ENCODE measurements around a stretch of chr6.

DNA sequence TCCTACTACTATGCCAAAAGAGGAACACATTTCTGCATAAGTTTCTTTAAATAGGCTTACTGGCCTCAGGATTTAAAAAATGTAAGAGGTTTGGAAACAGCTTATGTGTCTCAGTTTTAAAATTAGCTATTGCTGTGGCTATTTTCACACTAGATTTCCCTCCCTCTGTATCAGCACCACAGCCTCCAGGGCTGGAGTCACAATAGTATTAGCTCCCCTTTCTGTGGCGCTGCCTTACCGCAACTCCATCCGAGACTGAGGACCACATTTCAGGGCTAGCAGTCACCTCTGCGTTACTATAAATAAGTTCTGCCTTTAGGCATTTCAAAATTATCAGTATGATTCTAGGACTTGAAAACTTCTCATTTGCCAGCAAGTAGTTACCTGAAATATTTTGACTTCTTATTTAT is 105.7 kb downstream of the GJA10 start:
- RRBS = no CpG with 5 or more reads among the region's 4 CpGs

DNA sequence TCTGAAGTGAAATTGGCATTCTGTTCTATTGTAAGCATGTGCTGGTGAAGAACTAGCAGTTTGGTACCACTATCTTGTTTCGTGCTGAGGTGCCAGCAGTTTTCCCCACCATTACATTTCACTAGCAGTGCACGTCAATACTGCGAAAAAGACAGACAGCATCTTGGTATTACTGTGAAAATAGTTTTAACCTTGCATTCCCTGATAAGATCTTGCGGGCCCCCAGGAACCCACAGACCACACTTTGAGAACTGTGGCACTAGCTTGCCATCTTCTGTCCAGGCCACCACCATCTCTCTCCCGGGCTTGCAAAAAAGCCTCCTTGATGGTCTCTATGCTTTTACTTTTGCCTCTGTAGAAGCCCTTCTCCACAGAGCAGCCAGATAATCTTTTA is 185.7 kb downstream of the BACH2 start:
- RRBS = no CpG with 5 or more reads among the region's 5 CpGs

DNA sequence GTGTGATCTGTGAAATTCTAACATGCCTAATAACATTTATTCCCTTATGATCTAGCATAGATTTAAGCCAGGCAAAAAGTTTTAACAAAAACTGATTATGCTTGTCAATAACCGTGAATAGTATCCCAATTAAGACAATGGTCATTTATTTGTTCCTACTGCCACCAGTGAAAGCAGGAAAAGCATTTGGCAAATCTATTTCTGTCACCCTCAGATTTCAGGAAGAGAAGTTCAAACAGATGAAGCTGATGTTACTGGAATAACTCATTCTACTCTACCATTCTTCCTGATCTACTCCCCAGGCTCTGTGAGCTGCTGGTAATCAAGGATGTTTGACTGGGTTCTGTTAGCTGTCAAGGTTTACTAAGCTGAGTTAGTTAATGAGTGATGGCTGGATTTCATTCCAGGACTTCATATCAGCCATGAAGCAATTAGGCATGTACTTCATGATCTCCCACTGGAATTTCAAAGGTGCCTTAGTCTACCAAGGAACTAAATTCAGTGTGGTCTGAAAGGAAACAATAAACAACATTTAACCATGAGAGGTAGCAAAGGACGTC is 113.1 kb downstream of the BACH2 start:
- RRBS = no CpG with 5 or more reads among the region's 2 CpGs

- RRBS = no CpG with 5 or more reads among the region's 2 CpGs
These were observed 63.4 kb downstream of the BACH2 start for GRCh38 chr6:90233205-90233594.

- RRBS = no CpG with 5 or more reads among the region's 9 CpGs
These were observed 62.7 kb downstream of the BACH2 start for GRCh38 chr6:90233801-90234396.

DNA sequence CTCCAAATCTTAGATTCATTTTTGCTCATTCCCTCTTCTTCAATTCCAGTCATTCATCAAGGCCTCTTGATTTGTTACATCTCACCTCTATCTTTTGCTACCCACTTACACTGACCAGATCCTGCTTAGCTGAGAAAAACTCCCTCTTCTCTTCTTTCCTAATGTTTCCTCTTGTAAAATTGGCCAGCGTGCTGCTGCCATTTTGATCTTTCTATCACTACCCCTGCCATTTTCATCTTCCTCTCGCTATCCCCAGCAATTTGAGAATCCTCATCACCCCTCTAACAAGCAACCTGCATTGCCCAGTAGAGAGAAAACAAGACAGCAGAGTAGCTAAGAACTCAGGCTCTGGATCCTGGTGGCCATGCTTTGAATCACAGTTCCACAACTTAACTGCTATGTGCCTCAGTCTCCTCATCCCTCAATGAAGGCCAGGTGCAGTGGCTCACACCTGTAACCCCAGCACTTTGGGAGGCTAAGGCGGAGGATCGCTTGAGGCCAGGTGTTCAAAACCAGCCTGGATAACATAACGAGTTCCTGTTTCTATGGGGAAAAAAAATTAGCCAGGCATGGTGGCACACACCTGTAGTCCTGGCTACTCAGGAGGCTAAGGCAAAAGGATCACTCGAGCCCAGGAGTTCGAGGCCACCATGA is 23.9 kb downstream of the BACH2 start:
- RRBS = no CpG with 5 or more reads among the region's 7 CpGs

- RRBS = no CpG with 5 or more reads among the region's 1 CpG
These were observed 15.7 kb downstream of the BACH2 start for GRCh38 chr6:90280954-90281400.

- RRBS = no CpG with 5 or more reads among the region's 7 CpGs
These were observed 11.7 kb downstream of the BACH2 start for GRCh38 chr6:90284723-90285543.

DNA sequence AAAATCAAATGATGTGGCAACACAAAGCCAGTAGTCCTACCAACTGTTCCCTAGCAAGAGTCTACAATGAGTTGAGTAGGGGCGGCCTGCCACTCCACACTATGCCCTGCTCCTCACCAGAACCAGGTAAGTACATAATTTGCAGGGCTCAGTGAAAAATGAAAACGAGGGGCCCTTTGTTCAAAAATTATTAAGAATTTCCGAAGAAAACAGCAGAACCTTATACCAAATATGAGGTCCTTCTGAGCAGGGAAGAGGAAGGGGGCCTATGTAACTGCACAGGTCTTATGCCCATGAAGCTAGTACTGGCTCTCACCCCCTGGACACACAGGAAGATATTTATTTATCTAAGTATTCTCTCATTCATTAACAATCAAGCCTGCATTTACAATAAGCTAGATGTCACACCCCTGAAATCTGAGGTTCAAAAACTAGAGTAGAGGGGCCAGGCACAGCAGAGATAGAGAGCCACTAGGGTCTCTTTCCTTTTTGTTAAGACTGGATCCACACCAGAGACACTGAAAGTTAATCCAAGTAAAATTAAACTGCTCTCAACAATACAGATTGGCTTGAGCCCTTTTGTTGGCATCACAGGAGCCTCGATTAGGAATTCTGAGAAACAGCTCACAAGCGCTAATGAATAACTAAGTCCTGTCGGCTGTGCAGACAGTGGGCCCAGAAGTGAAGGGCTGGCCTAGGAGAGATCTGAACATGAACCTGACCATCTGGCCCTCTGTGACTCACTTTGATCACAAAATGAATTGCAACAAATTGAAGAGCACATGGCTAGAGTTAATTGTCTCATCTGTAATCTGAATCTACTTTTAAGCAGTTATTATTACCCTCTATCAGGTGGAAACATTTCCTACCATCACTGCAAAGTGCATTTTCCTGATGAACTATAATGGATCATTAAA is 3.5 kb downstream of the BACH2 start:
- RRBS = no CpG with 5 or more reads among the region's 6 CpGs

GRCh38 chr6:90425127-90425536 is 128.5 kb upstream of the BACH2 start:
- RRBS = no CpG with 5 or more reads among the region's 5 CpGs

DNA sequence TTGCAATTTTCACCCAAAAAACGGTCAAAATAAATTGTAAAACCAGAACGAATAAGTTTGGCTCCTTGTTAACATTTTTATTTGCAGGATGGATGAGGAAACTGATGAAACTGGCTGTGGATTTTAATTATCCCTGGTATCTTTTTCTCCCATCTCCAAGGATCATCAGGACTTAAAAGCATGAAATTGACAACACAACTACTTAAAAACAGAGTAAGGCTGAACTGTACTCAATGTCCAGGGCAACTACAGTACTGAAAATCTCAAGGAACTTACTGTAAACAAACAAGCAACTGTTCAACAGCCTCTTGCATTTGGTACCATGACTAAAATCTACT is 72.8 kb downstream of the MAP3K7 start:
- RRBS = no CpG with 5 or more reads among the region's 2 CpGs

DNA sequence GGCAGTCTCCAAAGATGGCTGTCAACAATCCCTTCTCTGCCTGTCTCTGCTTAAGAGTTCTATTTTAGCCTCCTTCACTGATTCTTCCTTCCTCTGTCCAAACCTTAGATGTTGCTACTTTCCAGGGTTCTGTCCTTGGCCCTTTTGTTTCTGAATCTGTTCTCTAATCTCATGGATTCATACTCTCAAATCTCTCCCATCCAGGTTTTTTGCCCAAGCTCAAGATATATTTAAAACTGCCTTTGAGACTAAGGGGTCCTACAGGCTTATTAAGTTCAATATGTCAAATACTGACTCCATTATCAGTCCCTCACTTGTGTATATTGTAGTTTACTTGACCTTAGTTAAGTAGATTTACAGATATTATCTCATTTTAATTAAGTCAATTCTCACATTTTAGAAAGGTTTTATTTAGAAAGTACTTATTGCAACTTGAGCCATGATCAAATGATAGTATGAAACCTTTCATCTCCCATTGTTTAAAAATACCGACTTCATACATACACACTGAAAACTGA is 7.5 kb downstream of the MAP3K7 start:
- RRBS = no CpG with 5 or more reads among the region's 1 CpG

GRCh38 chr6:91691505-91691864 is 1104.6 kb upstream of the MAP3K7 start:
- RRBS = no CpG with 5 or more reads among the region's 6 CpGs

- RRBS = no CpG with 5 or more reads among the region's 1 CpG
These were observed 575.6 kb upstream of the EPHA7 start for GRCh38 chr6:93994981-93995361.

DNA sequence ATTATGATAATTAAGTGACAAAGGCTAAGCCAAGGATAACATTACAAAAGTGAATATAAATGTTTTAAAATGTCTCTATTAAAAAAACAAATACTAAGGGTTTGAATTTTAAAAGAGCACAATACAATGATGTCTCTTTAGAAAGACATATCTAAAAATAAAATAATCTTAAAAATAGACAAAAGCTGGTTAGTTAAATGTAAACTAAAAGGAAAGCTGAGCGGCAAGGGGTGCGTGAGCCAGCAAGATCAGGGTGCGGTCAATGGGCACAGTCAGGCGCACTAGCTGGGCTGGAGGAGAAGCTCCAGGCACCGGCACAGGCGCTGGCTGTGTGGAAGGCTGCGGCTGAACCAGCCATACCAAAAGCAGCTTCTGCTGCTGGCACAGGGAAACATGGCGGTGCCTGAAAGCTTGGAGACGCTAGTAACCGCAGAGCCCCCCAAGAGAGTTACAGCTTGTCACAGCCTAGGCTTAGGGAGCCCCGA is 58.9 kb upstream of the MANEA start:
- RRBS = no CpG with 5 or more reads among the region's 11 CpGs

DNA sequence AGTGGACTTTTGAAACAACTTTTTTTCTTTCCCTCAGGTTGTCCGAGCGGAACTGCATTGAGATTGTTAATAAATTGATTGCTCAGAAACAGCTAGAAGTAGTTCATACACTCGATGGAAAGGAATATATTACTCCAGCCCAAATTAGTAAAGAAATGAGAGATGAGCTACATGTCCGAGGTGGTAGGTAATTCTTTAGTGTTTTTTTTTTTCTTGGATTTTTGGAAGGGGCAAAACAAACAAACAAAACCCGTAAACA is 1.4 kb downstream of the UFL1 start:
- RRBS = no CpG with 5 or more reads among the region's 5 CpGs

DNA sequence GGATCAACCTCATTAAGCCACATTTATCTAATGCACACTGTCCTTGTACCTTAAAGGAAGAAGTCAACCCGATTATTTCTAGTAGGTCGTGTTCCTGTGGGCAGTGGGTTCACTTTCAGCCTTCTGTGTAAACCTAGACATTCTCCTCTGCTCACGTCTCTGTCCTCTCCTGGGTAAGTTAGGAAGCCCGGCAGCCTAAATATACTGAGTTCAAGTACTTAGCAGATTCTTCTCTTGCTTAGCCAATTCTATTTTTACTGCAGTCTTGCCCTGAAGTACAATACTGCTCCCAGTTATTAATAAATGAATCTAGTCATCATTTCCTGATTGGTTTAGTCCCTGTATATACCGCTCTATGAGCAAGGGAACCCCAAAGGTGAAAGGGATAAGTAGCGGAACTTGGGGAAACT is 14.6 kb upstream of the GPR63 start:
- RRBS = no CpG with 5 or more reads among the region's 6 CpGs

DNA sequence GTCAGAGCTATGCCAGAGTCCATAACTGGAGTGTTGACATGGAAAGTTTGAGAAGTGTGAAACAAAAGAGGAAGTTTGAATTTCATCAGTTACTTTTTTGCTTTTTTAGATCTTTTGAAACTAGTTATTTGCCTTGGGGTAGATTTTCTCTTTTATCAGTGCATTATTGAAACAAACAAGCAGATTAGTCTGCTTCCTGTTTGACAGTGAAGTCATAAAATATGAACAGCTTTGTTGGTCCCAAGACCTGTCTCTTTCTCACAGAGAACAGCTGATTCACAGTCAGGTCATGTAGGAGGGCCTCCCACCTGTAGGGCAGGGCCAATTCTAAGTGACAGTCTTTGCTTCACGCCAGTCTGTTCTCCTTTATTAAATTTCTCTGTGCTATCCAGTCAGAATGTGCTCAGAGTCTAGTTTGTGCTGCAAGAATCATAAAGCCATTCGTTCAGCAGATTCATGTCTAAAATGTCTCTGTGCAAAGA is 125.2 kb downstream of the KLHL32 start:
- RRBS = no CpG with 5 or more reads among the region's 2 CpGs

DNA sequence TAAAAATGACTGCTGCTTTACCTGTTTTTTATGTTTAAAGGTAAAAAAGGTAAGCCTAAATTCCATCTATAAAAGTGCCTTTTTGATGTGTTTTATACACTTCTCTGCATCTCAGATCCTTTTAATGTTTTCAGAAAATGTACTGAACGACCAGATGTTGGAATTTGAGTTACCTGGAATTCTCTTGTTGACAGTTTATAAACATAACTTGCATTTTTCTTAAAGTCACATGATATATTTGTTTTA is 124.2 kb upstream of the MMS22L start:
- RRBS = no CpG with 5 or more reads among the region's 1 CpG